ENCODE measurements around a stretch of chr11.

DNA sequence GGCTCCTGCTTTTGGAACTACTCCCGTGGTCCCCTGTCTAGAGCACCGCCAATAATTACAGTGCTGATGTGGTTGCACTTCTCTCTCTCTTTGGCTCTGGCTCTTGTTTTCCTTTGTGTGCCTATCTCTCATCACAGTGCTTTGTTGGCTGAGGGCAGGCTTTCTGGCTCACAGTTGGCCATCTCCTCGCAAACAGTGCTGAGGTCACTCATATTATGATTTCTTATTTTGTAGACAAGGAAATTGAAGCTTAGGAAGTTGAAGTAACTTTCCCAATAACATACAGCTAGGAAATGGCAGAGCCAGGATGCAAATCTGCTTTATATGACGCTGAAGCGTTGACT is 192.5 kb downstream of the DDX10 start:
- PRO-cap: no peak
- RAMPAGE, long total RNA, 4 experiments: no peak in any of the 4 experiments

GRCh38 chr11:108967512-108968142 is 302.8 kb downstream of the DDX10 start:
- PRO-cap: no peak
- RAMPAGE, long total RNA, 4 experiments: no peak in any of the 4 experiments

DNA sequence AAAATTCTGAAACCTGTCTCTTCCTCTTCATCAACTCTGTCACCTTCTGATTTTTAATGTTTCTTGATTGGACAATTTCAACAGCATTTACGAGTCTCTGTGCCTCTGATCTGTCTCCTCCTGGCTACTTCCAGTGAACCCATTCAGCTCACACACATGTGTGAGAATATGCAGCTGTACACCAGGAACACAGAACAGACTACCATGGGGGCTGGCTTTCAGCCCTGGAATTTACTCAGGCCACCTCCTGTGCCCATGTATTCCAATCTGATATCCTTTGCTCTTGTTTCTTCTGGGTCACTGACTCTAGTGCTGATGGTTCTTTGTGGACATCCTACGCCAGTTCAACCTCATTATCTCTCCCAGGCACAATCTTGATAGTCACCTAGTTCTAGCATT is 23.1 kb upstream of the ZC3H12C start:
- PRO-cap: no peak
- RAMPAGE, long total RNA, 4 experiments: no peak in any of the 4 experiments

DNA sequence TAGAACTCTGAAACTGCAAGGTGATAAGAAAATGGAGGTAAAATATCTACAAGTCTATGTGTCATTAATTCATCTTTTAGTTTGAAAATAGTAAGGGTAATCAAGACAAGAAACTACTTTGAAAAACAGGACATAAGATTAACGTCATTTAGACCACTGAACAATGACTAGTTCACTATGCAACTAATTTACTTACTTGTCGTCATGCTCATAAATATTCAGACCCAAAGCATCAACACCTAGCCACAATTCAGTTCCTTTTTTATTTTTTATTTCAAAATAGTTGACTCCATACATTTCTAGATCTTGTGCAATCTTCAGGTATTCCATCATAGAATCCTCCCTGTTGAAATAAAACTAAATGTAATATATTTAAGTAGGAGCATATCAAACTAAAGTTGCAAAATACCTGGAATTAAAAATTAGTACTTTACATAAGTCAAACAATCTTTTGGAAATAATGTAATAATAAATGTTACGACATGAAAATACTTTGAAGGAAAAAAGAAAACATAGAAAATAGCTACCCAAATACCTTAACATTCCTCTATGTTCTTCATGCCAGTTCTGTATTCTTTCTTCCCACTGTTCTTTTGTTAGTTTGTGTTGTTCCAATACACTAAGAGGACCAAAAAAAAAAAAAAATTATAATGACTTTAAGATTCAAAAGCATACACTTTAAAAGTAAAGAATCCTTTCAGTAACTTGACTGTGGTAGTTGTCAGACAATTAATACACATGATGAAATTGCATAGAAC is 38.7 kb downstream of the RDX start:
- PRO-cap: no peak
- RAMPAGE, long total RNA, 4 experiments: no peak in any of the 4 experiments

DNA sequence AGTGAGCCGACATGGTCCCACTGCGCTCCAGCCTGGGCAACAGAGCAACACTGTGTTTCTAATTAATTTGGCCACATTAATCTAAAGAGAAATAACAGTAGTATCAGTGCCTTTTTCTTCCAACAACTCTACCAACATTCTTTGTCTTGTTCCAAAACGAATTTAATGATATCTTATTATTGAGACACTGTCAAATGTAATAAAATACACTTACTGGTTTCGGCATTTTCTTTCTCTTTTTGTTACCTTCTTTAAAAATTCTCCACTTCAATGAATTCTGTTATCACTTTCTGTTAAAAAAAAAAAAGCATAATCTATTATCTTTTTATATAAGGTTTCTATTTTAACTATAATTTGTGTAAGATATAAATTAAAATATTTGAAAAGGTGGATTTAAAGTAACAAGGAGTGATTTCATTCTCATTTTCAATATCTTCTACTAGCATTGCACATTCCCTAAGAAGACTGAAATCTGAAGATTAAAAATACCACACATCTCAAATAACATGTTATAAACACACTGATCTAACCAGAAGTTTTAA is 16.9 kb downstream of the RDX start:
- PRO-cap: no peak
- RAMPAGE, long total RNA, 4 experiments: no peak in any of the 4 experiments

DNA sequence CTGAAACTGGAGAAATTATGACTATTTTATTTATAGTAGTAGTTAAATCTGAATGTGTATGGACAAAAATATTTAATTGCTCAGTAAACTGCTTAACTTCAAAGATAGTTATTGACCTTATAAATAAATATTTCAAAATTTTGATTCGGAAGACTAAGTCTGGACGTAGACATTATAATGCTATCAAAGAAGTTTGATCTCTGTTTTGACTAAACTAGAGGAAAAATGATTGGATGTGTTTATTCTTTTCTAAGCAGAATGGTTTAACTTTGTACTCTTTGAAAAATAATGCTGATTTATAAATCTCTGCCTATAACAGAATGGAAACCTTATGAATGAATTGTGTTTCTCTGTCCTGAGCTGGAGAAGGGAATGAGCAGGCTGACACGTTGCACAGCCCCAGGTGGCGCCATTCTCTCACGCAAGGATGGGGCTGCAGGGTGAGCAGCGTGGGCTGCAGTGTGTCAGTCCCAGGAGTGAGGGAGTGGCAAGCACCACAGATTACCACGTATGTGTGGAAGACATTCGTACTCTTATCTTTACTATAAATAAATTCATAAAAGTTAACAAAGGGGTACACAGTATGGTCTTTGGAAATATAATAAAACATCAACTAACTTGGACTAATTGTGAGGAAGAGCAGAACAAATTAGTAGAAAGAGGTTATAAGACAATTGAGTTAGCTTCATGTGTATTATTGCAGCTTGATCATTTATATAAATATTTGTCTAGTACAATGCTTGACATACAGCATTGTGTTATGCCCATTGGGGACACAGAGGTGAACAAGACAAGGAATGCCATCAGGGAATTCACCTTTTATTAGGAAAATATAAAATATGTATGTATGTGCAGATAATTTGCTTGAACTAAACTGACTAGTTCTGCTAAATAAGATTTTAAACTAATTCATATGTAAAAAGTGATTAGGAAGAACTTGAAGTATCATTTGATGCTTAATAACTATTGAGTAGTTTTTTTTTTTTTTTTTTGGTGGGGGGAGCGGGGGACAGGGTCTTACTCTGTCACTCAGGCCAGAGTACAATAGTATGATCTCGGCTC is 33.5 kb downstream of the FDX1 start:
- PRO-cap: no peak
- RAMPAGE, long total RNA, 4 experiments: no peak in any of the 4 experiments

GRCh38 chr11:110522256-110522695 is 92.5 kb downstream of the FDX1 start:
- PRO-cap: unidirectional peak, plus-strand start at chr11:110522388
- RAMPAGE, long total RNA, 4 experiments: no peak in any of the 4 experiments

- PRO-cap: unidirectional peak, plus-strand start at chr11:110711220
- RAMPAGE, long total RNA, 4 experiments: no peak in any of the 4 experiments
Observed at GRCh38 chr11:110710803-110711419, 1.3 kb downstream of the ARHGAP20 start.

- PRO-cap: no peak
- RAMPAGE, long total RNA, 4 experiments: no peak in any of the 4 experiments
Observed at GRCh38 chr11:111351267-111351801, 27.7 kb downstream of the POU2AF1 start.

DNA sequence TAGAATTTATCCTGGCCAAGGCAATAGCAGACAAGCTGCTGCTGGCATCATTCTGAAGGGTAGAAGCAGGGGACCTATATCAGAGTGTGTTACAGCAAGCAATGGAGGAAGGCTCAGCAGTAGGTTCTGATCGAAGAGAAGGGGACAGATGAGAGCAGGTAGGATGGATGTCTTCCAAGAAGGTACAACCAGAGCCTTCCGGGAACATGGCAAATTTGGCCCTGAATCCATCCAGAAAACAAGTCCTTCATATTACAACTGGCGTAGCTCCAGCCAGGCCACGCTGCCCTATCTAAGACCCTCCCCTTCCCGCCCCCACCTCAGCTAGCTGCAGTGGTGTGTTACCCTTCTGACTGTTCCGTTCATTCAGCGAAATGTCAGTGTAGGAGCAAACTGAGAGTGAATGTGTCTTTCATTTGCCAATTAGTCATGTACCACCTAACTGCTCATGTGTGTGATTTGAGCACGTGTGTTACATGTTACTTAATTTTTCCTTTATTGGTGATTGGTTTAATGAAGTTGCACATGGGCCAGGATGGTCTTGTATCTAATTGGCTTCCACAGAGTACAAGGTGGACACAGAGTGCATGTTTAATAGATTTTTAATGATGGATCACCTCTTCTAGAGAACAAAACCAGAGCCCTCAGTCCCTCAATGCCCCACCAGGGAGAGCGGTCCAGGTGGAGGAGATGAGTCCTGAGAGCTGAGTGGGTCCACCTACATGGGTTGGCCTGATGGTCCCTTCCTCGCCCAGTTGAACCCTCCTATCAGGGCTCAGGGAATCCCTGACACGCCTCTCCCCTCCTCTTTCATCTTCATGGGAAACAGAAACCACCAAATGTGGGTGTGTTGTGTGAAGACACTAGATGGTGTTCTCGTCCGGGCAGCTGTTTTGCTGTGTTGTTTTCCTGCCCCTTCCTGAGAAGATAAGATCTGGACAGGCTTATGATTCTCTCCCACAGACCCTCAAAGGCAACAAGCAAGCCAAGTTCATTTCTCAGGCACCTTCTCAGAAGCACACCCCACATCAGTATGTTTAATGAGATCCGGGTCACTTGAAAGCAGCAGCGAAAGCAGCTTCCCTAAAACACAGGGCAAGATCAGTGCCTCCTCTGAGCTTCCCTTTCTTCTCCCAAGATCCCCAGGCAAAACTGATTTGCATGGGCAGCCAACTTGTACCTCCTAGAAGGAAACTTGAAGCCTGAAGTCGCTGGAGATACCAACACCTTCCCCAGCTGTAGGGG is 35.0 kb upstream of the POU2AF1 start:
- PRO-cap: bidirectional peak, plus-strand start at position 842 of the sequence, minus-strand start at position 710 of the sequence
- RAMPAGE, long total RNA, 4 experiments: no peak in any of the 4 experiments

DNA sequence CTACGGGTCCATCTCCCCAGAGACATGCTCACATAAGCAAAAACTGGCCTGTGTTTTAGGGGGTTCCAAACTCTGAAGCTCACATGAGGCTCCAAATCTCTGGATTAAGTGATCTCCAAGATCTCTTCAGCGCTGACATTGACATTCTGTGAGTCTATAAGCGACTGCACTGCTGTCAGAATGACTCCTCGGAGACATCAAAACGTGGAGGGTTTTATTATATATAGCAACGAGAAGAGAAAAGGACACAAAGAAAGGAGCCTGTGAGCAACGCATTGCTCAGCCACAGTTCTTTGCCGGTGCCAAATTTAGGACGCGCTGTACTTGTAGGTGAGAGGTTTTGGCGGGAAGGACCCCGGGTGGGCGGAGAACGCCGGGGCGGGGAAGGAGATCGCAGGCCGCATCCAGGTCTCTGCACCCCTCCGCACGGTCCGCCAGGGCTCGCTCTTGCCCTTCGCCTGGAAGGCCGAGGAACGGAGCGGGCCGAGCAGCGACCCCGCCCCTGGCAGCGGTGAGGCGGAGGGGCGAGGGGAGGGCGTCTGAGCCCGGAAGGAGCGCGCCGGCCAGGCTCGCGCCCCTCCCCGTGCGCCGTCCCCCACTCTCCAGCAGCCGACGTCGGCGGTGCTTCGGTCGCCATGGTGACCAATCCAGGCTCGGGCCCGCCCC is 413 bp upstream of the SIK2 start:
- PRO-cap: unidirectional peak, plus-strand start at position 250 of the sequence; bidirectional peak, plus-strand start outside the sequence, minus-strand start at position 298 of the sequence
- RAMPAGE, long total RNA, 4 experiments: no peak in any of the 4 experiments

- PRO-cap: no peak
- RAMPAGE, long total RNA, 4 experiments: no peak in any of the 4 experiments
Observed at GRCh38 chr11:111625166-111625768, 23.0 kb downstream of the SIK2 start.

DNA sequence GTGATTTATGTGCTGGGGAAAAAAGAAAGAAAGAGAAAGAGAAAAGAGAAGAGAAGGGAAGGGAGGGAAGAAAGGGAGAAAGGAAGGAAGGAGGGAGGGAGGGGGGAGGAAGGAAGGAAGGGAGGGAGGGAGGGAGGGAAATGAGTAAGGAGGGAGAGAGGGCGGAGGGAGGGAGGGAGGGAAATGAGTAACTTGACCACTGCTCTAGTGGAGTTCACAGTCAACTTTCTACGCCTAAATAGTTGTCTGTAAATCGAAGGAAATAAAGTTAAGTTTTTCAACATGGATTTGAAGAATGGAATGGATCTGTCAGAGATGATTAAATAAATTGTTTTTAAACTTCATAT is 33.0 kb downstream of the SIK2 start:
- PRO-cap: no peak
- RAMPAGE, long total RNA, 4 experiments: no peak in any of the 4 experiments

- PRO-cap: no peak
- RAMPAGE, long total RNA, 4 experiments: no peak in any of the 4 experiments
Observed at GRCh38 chr11:111662738-111663372, 60.6 kb downstream of the SIK2 start.

DNA sequence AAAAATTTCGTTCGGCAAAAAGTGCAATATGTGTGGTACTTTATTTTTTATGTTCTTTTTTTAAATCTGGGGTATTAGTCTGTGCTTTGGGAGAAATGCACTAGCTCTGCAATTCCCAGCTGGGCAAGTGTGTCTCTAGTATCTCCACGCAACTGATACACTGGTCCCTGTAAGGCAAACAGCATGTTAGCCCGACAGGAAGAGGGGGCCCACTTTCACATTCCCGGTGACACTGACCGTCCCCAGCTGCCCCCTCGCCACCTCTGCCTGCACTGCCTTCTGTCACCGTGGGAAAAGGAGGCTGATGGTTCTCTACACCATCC is 39.3 kb downstream of the PPP2R1B start:
- PRO-cap: no peak
- RAMPAGE, long total RNA, 4 experiments: no peak in any of the 4 experiments

GRCh38 chr11:111729347-111730462 is 36.5 kb downstream of the PPP2R1B start:
- PRO-cap: no peak
- RAMPAGE, long total RNA, 4 experiments: no peak in any of the 4 experiments

GRCh38 chr11:111737162-111738220 is 28.7 kb downstream of the PPP2R1B start:
- PRO-cap: bidirectional peak, plus-strand start at chr11:111738053, minus-strand start at chr11:111737944
- RAMPAGE, long total RNA, 4 experiments: no peak in any of the 4 experiments

DNA sequence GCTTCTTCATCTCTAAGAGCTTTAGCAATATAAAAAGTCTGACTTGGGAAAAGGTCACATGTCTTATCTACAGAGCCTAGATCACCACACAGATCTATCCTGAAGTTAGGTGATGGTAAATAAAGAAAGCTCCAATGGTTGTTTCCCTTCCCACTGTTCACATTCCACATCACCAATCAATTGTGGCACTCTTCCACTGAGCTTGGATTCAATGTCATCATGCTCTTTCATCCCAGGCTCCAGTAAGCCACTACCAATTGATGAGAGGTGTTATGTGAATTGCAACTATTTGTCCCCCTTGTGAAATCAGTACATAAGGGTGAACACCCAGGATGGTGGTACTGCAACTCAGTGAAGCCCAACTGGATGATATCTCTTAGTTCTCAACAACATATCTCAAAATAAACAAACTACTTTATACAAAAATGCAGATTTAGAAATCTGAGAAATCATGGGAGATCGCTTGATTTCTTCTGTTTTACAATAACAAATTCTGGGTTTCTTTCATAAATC is 47.7 kb downstream of the ALG9 start:
- PRO-cap: no peak
- RAMPAGE, long total RNA, 4 experiments: no peak in any of the 4 experiments

DNA sequence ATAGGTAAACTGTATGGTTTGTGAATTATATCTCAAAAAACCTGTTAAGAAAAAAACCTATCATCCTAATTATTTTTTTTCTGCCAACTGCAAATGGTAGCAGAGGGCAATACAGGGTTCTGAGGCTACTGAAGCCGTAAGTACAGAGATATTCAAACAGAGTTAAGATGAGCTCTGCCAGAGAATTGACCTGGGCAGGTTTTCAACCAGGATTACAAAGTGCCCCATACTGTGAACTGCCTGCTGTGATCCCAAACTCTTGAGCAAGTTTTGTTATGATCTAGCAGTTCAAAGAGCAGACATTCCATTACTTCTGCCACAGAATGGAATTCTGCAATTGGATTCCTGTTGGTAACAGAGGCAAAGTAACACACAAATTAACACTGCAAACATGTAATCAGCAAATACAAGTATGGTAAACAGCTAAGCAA is 31.3 kb downstream of the ALG9 start:
- PRO-cap: no peak
- RAMPAGE, long total RNA, 4 experiments: no peak in any of the 4 experiments

GRCh38 chr11:111935098-111936129 is 1.7 kb upstream of the DIXDC1 start:
- PRO-cap: no peak
- RAMPAGE, long total RNA, 4 experiments: no peak in any of the 4 experiments